Myometrial cell (primary cell): ENCODE data around the genes BRICD5, DNASE1L2, RNPS1, SRRM2 and PRSS33.

GRCh38 chr16:2210403-2211287, at the start of gene BRICD5:
BRICD5 (minus strand) TSS chr16:2210863.
- RAMPAGE, long total RNA = no peak

GRCh38 chr16:2213633-2214514, 766 bp downstream of the PGP start:
- RAMPAGE, long total RNA = no peak

GRCh38 chr16:2231024-2231636, 5.1 kb upstream of the DNASE1L2 start:
- RAMPAGE, long total RNA = no peak

GRCh38 chr16:2236326-2237356, at the start of gene DNASE1L2:
DNASE1L2 (plus strand) TSS chr16:2236444.
- RAMPAGE, long total RNA = no peak

GRCh38 chr16:2244295-2244671, 7.1 kb downstream of the ECI1 start:
- RAMPAGE, long total RNA = no peak

- RAMPAGE, long total RNA = no peak
These were observed 4.6 kb downstream of the ECI1 start for GRCh38 chr16:2246753-2247155.

DNA sequence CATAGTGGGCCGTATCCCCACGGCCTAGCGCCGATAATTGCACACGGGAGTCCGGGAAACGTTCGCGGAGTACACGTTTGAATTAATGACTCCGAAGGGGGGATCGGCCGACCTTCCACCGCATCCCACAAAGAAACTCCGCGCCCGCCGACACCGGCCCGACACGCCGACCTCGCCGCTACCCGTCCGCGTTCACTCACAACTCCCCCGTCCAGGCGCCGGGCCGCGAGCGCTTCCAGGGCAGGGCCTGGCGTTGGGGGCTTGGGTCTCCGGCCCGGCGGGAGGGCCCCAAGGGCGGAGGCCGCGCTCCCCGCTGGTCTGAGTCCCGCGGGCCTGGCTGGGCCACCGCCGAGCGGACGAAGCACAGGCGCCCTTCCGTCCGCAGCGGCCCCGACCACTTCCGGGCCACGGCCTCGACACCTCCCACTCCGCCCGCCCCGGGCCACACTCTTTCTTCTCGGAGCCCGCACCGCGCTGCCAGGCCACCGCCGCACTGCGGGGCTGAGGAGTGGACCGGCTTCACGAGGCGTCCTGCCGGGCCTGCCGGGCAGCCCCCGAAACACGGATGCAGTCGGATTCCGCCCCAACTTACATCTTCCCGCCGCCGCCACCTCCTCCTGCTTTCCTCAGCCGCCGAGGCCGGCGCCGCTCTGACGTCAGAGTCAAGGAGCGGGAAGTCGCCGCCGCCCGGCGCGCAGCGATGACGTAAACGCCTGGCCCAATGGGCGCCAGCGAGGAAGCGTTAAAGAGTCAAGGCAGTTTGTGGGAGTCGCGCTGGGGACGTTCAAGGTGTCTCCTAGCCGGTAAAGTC, at the start of gene RNPS1:
RNPS1 (minus strand) TSS at position 664 of the 811 bp plus-strand sequence.
- RAMPAGE, long total RNA = start-site peak on the minus strand centred at position 638 of the sequence, 30 bp wide, 942 and 371 reads in 2 replicates; start-site peak on the plus strand centred at position 704 of the sequence, 42 bp wide, 7 and 7 reads in 2 replicates

DNA sequence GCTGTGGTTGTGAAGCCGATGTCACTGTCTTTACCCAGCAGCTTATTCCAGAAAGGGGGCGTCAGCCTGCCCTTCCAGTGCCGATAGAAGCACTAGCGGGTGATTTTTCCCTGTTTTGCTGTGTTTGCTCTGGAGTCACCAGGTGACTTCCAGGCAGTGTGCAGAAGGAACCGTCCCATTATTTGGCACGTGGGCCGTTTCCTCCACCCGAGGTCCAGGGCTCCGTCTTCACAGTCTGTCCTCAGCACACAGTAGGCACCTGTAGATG, 1.0 kb downstream of the TBC1D24 start:
- RAMPAGE, long total RNA = no peak

DNA sequence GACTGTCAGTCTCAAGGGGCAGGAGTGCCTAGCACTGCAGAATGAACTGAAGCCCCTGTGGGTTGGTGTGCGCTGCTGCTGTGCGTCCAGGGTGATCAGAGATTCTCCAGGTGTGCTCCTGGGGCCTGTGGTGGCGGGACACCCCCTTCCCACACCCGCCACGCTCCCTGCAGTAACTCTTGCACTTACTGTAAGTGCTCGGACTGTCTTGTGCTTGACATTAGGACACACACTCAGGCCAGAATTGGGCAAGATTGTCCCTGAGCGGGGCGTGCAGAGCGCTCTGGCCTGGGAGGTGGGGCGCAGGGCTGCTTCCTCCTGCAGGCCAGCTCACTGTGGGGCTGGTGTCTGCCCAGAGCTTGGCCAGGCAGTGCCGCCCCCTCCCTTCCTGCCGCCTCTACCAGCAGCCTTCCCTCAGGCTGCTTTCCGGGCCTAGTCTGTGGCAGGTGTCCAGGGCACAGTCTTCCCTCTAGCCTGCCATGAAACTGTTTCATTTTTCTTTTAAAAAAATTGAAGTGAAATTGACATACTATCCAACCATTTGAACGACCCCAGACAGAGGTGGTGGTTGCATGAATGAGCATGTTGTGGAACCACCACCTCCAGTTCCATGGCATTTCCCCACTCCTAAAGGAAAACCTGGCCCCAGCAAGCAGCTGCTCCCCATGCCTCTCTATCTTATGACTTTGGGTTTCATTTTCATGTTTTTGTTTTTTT, 6.0 kb upstream of the ATP6V0C start:
- RAMPAGE, long total RNA = no peak

- RAMPAGE, long total RNA = no peak
These were observed 48.6 kb downstream of the PDPK1 start for GRCh38 chr16:2586232-2587026.

GRCh38 chr16:2593075-2594189, 55.6 kb downstream of the PDPK1 start:
- RAMPAGE, long total RNA = no peak

- RAMPAGE, long total RNA = no peak
These were observed 4.5 kb downstream of the PRSS27 start for GRCh38 chr16:2715453-2716025.

DNA sequence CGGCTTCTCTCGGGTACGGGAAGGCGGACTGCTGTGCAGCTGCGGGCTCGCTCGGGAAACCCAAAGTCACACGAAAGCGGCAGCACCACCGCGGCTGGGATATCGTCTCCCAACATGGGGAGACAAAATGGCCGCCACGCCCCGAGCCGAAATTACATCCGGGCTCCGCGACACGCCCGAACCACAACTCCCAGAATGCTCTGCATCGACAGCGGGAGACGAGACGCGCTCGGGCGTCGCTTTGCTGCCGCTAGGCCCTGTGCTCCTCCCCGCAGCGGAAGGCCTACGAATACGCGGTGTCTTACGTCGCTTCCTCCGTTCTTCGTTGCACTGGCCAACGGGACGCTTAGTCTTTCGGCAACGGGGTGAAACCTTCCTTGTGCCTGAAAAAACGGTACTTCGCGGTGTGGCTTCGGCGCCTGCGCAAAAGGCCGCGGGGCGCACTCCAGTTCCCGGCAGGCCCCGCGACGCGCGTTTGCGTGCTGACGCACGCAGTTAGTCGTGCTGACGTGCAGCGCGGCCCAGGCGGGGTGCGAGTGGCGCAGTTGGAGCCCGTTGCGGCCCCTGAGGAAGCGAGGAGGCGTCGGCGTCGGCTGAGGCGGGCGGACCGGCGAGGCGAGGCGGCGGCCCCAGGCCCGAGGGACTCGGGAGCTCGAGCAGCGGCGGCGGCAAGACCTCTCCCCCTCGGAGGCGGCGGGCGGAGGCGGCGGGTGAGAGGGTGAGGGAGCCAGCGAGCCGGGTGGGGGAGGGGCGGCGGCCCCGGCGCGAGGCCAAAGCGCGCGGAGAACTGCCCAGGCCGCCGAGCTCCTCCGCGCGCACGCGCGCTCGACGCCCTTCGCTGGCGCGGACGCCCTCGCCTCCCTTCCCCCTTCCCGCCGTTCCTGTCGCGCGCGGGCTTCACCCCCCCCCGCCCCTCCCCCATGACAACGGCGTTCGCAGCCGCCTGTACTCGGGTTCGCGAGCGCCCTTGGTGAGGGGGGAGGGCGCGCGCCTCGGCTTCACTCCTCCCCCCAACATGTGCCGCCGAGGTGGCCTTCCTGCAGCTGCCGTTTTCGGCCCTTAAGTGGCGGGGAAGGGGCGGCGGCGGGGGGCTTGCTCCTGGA, at the start of gene SRRM2:
SRRM2 (plus strand) TSS at position 502 of the 1,103 bp plus-strand sequence.
- RAMPAGE, long total RNA = no peak

GRCh38 chr16:2763563-2764182, 11.2 kb downstream of the SRRM2 start:
- RAMPAGE, long total RNA = no peak

DNA sequence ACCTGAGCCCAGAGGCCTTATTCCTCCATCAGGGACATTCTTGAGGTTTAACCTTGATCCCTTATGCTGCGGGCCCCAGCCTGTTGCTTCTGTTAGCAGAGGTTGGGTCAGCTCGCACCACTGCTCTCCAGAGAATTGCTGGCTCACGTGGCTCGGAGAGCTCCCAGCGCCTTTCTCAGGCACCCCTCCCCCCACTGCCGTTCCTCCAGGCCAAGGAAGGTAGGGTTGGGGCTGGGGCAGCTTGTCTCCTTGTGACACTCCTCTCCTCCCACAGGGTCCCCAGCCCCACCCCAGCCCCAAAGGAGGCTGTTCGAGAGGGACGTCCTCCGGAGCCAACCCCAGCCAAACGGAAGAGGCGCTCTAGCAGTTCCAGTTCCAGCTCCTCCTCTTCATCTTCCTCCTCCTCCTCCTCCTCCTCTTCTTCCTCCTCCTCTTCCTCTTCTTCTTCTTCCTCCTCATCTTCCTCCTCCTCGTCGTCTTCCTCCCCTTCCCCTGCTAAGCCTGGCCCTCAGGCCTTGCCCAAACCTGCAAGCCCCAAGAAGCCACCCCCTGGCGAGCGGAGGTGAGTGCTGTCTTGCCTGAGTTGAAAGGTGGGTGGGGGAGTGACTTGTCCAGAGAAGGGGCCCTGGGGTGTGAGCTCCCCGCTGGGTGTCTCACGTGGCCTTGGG, 8.2 kb downstream of the ELOB start:
- RAMPAGE, long total RNA = no peak

GRCh38 chr16:2787402-2788099, at the start of gene PRSS33:
PRSS33 (minus strand) TSS chr16:2787560.
- RAMPAGE, long total RNA = no peak

DNA sequence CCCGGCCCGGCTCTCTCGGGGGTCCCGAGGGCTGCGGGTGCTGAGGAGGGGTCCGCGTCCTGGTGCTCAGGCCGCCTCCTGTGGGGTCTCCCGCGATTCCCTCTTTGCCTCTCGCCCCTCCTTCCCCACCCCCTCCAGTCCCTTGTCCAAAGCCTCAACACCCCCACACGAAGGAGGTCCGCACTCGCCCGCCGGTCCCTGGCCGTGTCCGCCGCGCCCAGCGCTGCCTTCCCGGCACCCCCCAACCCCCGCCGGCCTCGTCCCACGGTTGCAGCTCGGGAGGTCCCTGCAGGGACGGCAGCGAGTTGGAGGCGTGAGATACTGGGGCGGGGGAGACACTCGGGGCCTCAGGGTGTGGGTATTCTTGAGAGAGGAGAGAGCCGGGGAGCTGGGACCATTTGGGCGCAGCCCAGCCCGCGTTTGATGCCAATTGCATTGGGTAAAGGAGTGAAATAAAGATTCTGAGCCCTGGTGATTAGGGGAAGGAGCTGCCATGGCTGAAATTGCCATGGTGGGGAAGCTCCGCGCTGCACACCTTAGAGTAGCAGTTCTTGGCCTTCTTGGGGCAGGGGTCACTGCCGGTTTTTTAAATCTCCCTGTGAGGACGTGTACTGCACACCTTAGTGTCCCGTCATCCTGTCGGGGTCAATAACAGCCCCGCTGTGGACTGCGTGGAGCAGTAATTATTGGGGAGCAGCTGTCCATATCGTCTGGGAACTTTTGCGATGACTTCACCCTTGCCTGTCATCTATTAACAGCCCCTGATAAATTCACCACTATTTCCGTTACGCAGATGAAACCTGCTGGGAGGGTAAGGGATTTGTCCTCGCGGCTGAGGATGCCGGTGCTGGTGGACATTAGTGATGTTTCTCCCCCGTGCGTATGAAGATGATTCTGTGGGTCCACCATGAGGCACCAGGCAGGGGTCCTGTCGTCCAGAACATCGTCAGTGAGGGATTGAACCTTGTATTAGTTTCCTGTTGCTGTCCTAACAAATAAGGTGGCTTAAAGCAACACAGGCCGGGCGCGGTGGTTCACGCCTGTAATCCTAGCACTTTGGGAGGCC, 741 bp downstream of the FLYWCH2 start:
- RAMPAGE, long total RNA = no peak

DNA sequence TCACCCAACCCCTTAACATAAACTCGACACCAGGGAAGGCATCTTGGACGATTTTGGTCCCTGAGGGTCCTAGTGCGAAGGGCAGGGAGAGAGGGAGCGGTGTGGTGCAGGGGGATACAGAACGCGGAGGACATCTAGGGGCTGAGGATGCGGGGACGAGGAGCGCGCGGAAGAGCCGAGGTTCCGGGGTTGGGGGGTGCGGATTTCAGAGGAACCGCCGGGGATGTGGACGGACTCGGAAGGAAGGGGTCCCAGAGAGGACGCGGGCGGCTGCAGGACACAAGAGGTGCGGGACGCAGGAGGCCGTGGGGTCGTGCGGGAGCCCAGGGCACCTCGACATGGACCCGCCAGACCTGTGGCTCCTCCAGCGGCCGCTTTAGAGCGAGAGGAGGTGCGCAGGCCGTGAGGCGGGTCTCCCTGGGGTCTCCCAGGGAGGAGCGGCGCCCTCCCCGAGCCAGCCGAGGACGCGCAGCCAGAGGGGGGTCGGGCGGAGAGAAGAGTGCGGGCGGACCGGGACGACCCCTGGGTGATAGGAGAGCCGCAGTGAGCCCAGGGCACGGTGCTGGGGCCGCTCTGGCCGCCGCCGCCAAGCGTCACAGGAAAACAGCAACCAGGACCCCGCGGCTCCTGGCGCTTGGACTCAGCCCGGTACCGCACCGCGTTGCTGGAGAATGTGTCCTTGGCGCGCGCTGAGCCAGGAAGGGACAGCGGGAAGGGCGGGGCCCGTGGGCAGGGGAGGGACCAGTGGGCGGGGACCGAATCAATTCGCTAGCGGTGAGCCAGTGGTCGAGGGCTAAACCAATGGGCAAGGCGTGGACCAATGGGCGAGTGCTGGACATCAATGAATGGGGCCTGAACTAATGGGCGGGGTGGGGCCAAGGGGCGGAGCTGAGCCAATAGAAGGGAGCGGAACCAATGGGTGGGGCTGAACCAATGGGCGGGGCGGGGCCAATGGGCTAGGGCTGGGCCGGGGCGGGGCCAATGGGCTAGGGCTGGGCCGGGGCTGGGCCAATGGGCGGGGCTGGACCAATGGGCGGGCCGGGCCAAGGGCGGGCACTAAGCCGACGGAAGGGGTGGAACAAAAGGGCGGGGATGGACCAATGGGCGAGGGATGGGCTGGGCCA, 6.6 kb upstream of the FLYWCH1 start:
- RAMPAGE, long total RNA = no peak

GRCh38 chr16:2955010-2955534, 9.0 kb upstream of the KREMEN2 start:
- RAMPAGE, long total RNA = no peak

DNA sequence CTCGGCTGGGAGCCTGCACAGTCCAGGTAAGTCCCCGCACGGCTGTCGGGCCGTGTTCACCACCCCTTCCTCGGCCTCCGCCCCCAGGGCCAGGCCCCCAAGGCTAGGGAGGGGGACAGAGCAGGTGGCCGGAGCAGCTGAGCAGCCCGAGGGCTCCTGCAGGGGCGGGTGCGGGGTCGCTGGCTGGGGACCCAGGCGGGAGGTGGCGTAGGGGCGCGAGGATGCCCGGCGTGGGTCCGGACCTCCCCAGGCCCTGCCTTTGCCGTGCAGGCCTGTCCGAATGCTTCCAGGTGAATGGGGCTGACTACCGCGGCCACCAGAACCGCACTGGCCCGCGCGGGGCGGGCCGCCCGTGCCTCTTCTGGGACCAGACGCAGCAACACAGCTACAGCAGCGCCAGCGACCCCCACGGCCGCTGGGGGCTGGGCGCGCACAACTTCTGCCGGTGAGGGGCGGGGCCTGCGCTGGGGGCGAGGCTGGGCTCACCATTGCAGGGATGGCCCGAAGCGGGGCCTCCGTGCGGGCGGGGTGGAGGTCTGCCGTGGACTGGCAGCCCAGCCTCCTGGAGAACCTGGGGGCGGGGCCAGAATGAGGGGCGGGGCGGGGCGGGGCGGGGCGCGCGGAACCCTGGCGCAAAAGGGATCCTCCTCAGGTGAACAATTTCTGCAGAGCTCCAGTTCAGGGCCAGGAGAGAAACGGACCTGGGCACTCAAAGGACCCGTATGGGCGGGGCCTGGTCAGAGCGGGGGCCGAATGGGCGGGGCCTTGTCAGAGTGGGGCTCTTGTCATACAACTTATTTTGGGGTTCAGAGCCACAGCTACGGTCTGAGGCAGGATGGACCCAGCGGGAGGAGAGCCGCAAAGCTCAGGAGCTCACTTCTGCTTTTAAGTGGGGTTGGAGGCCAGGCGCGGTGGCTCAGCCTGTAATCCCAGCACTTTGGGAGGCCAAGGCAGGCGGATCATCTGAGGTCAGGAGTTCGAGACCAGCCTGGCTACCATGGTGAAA, 817 bp downstream of the KREMEN2 start:
- RAMPAGE, long total RNA = no peak